Cardiac atrium fibroblast (primary cell): ENCODE measurements around the genes GOLGA6L6, POTEB2 and TUBGCP5.

- RAMPAGE, long total RNA = no peak
These were observed at the start of gene GOLGA6L6 for GRCh38 chr15:20541582-20542120. Gene GOLGA6L6 (minus strand): TSS chr15:20541800.

GRCh38 chr15:20866023-20866753 is at the start of gene POTEB2:
Gene POTEB2 (minus strand): TSS chr15:20866314.
- RAMPAGE, long total RNA = no peak

DNA sequence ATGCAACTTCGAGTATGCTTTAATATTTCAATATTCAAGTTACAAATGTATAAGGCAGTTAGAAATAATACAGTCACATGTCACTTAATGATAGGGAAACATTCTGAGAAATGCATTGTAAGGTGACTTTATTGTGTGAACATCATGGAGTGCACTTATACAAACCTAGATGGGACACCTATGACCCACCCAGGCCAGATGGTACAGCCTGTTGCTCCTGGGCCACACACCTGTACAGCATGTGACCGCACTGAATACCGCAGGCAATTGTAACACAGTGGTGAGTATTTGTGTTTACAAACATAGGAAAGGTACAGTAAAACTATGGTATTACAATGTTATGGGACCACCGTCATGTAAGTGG is 13.5 kb upstream of the NIPA2 start:
- RAMPAGE, long total RNA = no peak

GRCh38 chr15:22879897-22880314 is 41.4 kb downstream of the NIPA2 start:
- RAMPAGE, long total RNA = no peak

DNA sequence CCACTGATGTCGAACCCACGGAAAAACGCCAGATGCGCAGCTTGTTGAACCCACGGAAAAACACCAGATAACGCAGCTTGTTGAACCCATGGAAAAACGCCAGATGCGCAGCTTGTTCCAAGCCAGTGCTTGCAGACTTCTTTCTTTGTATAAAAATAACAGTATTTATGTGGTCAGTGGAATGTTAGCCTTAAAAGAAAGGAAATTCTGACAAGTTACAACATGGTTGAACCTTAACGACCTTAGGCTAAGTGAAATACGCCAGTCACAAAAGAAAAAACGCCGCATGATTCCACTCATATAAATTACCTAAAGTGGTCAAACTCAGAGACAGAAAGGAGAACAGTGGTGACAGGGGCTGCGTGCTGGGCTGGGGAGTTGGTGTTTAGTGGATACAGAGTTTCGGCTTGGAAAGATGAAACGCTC is 28.3 kb downstream of the CYFIP1 start:
- RAMPAGE, long total RNA = no peak

GRCh38 chr15:22955542-22955990 is 24.6 kb downstream of the CYFIP1 start:
- RAMPAGE, long total RNA = no peak

GRCh38 chr15:23038583-23039828 is at the start of gene TUBGCP5:
Gene TUBGCP5 (minus strand): TSS chr15:23039569.
- RAMPAGE, long total RNA = no peak

DNA sequence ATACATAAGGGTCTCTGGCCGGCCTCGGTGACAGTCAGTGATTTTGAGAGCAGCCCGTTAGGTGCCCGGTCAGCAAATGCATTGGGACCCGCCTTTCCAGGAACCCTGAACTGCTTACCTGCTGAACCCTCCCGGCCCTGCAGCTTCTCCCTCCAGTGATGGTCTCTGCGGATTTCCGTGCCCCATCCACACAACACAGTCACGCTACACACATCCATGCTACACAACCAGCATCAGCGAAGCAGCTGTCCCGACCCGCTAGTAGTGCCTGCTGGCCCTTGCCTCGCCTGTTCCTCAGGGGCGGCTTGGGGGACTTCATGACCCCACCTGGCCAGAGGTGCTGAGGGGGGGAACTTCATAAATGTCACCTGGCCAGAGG is 449 bp upstream of the TUBGCP5 start:
- RAMPAGE, long total RNA = no peak

- RAMPAGE, long total RNA = no peak
These were observed 5.0 kb downstream of the MKRN3 start for GRCh38 chr15:23570418-23570882.

DNA sequence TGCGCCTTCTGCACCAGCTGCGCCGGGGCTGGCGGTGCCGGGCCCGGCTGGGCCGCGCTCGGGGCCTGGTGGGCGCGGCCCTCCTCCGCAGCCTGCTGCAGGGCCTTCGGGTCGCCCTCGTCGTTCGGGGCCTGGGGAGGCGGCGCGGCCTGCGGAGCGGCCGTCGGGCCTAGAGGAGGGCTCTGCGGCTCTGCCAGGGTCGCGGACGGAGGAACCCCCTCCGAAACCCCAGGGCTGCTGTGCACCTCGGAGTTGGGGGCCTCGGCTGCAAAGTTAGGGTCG is 254 bp downstream of the NDN start:
- RAMPAGE, long total RNA = no peak

- RAMPAGE, long total RNA = no peak
These were observed 169.8 kb upstream of the NDN start for GRCh38 chr15:23856898-23857398.

- RAMPAGE, long total RNA = no peak
These were observed 191.0 kb upstream of the NDN start for GRCh38 chr15:23877968-23878543.

DNA sequence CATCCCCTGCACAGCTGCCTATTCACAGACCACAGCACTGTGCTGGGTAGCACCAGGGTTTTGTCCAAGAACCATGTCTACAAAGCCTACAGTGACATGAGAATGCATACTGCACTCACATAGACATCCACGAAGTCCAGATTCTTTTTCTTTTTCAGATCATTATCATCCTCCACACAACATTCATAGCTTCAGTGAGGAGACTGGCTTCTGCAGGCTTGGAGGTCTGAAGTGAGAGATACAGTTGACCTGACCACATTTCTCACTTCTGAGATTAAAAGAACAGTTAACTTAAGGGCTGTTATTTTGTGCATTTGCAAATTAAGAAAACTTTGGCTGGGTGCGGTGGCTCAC is 137.5 kb upstream of the SNRPN start:
- RAMPAGE, long total RNA = no peak

DNA sequence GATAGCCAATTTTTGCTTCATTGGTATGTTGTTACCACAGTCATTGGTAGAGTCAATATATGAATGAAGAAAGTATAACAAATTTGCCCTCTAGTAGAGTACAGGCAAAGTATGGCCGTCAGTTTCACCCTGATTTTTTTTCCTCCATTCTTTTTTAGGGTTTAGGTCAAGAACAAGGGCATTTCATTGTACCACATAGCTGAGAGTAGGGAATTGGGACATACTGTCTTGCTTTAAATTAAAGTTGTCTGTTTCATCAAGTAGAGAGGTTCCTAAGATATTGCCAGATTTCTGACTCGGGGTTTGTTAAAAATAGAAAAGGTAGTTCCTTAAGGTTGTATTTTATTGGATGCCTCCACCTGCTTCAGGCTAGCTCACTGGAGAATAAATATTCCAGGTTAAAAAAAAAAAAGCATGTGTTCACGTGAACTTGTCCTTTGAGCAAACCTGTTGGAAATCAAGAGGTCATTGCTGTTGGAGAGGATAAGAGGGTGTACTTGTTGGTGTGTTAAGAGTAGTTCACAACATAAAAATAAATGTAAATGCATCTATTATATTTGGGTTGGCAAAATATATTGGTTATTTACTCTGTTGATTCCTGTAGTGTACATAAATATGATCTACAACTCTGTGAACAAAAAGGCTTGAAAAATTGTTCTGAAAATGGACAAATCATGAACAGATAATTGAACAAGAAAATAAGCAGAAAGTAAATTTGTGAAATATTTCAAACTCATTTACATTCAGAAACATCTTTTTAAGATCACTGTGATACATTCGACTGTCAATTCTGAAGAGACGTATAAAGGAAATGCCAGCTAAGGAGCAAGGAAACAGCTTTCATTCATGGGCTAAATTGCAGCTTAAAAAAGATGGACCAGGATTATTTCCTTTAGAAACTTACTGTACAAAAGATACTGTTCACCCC is 34.6 kb downstream of the SNRPN start:
- RAMPAGE, long total RNA = no peak

- RAMPAGE, long total RNA = no peak
These were observed 115.5 kb downstream of the SNRPN start for GRCh38 chr15:25070234-25070729.

- RAMPAGE, long total RNA = no peak
These were observed 130.4 kb downstream of the SNRPN start for GRCh38 chr15:25085189-25085601.

DNA sequence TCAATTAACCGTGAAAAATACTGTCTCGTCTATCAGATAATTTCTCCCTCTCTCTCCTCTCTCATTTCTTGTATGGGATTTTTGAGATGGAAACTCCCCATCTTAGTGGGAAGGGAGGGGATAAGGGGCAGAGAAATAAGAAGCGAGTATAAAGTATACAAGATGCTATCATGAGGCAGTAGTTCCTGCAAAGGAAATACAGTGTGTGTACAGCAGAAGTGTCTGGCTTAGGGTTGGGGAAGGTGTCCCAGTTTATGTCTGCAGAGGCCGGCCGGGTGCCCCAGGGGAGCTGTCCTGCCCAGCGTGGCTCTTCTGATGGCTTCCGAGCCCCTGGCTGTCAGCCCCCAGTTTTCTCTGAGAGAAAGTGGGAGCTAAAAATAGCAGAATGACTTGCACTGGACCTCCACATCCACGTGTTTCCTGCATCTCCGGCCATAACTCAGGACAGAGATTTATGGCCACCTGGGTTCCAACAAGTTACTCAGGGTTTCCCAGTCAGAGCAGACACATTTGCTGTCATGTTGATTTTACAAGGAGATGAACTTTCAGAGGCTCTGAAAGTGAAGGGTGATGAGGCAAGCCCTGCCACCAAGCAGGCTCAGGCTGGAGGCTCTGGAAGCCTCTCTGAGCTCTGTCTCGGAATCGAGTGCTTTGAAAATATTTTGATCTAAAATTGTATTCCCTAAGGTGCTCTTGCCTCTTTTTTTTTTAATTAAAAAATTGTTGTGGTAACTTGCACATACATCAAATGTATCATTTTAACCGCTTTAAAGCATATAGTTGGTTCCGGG is 192.0 kb downstream of the ATP10A start:
- RAMPAGE, long total RNA = no peak

- RAMPAGE, long total RNA = no peak
These were observed 125.8 kb downstream of the ATP10A start for GRCh38 chr15:25737106-25738036.

- RAMPAGE, long total RNA = no peak
These were observed 51.0 kb downstream of the ATP10A start for GRCh38 chr15:25811827-25812799.

GRCh38 chr15:25938815-25939468 is 75.8 kb upstream of the ATP10A start:
- RAMPAGE, long total RNA = no peak